Breast epithelium (tissue), 2 donors: ENCODE results near the gene TAS1R2.

DNA sequence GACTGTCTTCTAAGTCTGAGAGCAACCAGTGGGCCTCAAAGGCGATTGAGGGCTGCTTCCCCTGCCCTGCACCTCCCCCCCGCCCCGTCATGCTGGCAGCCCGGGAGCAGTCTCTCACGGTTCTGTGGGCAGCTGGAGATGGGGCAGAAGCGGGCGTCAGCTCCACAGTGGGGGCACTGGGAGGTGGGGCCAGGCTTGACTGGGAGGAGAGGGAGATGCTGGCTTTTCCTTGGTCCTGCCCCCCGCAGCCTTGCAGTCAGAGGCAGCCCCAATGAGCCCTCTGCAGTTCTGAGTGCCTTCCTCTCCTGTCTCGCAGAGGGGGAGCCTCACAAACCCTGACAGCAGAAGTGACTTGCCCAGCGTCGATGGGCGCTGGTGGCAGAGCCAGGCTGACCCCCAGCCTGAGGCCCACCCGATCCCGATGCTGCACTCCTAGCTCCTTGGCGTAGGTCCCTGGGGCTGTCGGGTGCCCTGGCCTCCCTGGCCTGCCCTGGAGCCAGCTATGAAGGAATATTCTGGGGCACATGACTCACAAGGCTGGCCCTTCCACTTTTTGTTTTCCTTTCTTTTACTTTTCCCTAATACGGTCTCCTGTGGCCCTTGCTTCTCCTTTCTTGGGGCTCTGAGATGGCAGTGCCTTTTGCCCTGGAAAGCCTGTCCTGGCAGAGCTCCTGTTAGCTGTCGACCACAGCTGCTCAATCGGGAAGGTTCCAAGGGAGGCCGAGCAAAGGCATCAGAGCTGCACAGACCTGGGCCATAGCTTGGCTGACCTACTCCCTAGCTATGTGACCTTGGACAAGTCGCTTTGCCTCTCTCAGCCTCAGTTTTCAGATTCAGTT is 21.9 kb downstream of the ARHGEF10L start:
- PRO-cap = no peak
- RAMPAGE, long total RNA, 2 experiments = no peak in any of the 2 experiments

DNA sequence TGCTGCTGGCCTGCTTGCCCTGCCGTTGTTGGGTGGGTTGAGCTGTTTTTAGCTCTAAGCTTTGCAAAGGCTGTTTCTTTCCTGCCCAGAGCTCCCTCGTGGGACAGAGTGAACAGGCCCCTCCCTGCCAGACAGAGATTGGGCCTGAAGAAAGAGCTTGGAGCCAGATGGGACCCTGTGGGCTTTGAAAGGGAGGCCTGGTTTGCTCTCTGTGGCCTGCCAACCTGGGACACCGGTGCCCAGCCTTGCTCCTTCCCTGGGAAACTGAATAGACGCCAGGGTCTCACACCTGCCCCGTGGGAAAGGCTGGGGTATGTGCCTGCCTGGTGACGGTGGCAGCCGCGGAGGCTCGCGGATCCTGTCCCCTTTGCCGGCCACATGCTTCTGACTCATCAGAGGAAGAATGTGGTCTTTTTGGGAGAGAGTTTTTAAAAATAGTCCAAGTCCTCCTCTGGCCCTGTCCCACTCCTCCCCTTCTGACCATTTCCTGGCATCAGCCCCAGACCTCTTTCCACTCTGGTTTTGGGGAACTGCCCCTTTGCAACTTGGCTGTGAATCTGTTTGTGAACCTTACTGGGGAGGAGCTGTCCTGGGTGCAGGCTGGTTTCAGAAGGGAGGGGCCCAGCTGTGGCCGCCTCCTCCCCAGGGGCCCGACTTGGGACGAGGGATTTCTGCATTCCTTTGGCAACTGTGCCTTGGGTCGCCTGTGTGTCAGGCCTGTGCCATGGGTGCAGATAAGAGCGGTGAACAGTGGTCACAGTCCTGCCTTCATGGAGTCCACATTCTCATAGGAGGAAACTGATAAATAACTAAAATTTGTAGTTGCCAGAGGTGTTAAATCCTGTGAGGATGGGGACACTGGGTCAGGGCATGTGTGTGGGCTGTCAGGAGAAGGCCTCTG is 30.2 kb downstream of the ARHGEF10L start:
- PRO-cap = unidirectional peak, minus-strand start at position 386 of the sequence
- RAMPAGE, long total RNA, 2 experiments = no peak in any of the 2 experiments

- PRO-cap = no peak
- RAMPAGE, long total RNA, 2 experiments = no peak in any of the 2 experiments
Measured at GRCh38 chr1:17583441-17584006, 44.0 kb downstream of the ARHGEF10L start.

GRCh38 chr1:17584082-17584839 is 44.8 kb downstream of the ARHGEF10L start:
- PRO-cap = no peak
- RAMPAGE, long total RNA, 2 experiments = no peak in any of the 2 experiments

DNA sequence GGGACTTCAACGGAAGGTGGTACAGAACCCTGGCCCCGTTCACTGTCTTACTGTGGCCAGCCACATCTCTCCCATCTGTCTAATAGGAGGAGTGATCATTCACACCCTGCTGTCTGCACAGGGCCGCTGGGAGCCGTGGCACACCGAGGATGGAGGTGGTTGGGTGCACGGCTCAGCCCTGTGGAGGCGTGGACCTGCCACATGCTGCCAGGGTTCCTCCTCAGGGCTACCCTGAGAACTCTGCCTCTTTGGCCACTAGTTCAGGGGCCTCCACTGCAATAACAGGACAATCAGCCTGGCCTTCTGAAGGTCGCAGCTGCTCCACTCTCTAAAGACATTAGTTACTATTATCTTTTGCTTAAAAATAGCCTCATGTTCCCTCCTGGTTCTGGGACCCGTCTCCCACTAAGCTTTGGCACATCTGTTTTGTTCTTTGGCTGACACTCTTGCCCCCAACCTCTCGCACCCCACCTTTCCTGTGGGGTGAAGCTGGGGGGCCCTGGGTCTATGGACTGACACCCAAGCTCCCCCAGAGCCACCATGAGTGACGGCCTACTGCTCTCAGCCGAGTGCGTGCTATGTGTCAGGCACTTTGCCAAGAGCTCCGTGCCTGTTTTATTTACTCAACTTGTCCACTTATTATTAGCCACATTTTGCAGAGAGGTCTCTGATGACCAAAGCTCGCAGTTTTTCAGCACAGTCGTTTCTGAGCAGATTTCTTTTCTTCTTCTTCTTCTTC is 66.2 kb downstream of the ARHGEF10L start:
- PRO-cap = no peak
- RAMPAGE, long total RNA, 2 experiments = no peak in any of the 2 experiments

- PRO-cap = no peak
- RAMPAGE, long total RNA, 2 experiments = no peak in any of the 2 experiments
Measured at GRCh38 chr1:17613830-17614653, 74.5 kb downstream of the ARHGEF10L start.

GRCh38 chr1:17624715-17625546 is 85.4 kb downstream of the ARHGEF10L start:
- PRO-cap = no peak
- RAMPAGE, long total RNA, 2 experiments = no peak in any of the 2 experiments

- PRO-cap = no peak
- RAMPAGE, long total RNA, 2 experiments = no peak in any of the 2 experiments
Measured at GRCh38 chr1:17632196-17633079, 92.9 kb downstream of the ARHGEF10L start.

DNA sequence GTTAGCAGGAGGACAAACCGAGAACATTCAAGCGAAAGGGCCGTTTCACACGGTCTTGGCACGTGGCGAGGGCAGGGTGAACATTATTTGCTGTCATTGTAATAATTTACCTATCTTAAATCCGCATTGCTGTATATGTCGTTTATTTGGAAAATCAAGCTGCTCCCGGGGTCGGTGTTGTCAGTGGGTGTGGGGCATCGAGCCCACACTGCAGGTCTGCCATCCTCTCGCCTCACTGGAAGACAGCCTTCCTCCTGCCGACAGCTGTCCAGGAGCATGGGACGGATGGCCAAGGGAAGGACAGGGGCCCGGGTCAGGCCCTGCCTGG is 87.1 kb upstream of the ACTL8 start:
- PRO-cap = no peak
- RAMPAGE, long total RNA, 2 experiments = no peak in any of the 2 experiments

- PRO-cap = no peak
- RAMPAGE, long total RNA, 2 experiments = no peak in any of the 2 experiments
Measured at GRCh38 chr1:17669475-17670205, 85.5 kb upstream of the ACTL8 start.

GRCh38 chr1:18385127-18385887 is 95.4 kb upstream of the KLHDC7A start:
- PRO-cap = no peak
- RAMPAGE, long total RNA, 2 experiments = no peak in any of the 2 experiments

GRCh38 chr1:18481240-18481417 is 399 bp downstream of the KLHDC7A start:
- PRO-cap = no peak
- RAMPAGE, long total RNA, 2 experiments = no peak in any of the 2 experiments

DNA sequence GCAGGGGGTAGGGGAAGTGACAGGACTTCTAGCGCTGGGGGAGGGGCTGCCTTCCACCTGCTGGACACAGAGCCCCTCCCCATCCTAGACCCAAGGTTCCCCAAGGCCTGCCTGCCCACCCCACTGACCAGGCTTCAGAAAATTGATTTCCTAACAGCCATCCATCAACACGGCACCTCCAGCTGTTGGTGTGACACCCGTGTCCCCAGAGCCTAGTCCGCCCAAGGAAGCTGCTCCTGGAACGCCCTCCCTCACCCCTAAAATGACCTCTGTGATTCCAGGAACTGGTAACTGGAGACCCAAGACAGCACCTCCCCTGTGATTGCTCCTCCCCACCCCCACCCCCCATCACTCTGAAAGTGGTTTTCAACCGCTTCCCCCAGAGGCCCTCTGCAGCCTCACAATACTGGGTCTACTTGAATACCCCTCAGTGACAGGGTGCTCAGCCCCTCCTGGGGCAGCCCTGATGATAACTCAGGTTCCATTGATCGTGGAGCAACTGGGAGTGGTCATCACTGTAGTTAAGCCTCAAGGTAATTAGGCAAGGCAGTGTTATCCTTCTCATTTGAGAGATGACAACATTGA is 52.1 kb downstream of the TAS1R2 start:
- PRO-cap = no peak
- RAMPAGE, long total RNA, 2 experiments = no peak in any of the 2 experiments

GRCh38 chr1:18859491-18859905 is at the start of gene TAS1R2:
Gene TAS1R2, minus strand, starts transcription at chr1:18859660.
- PRO-cap = no peak
- RAMPAGE, long total RNA, 2 experiments = no peak in any of the 2 experiments

DNA sequence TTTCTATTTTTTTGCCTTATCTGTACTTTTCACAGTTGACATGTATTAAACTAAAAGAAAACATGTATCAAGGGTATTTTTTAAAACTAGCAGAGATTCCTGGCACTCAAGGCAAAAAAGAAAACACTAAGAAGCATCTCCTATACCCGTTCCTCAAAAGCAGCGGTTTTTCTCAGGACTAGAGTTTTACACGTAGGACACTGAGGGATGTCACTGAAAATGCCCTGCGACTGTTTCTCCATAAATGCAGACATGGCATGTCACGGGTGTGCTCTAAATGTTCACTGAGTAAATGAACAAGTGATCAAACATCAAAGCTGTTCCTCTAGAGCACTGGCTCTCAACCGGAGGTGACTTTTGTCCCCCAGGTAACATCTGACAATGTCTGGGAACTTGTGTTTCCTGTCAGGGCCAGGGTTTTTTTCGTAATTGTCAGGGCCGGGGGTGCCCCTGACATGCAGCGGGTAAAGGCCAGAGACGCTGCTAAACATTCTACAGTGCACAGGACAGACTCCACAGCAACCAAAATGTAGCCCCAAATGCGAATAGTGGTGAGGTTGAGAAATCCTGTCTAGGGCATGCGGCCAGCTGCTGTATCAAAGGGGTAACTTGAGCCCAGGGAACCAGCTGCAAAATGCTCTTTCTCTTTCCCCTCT is 2.1 kb downstream of the ALDH4A1 start:
- PRO-cap = no peak
- RAMPAGE, long total RNA, 2 experiments = no peak in any of the 2 experiments

GRCh38 chr1:18905600-18906424 is 3.5 kb upstream of the ALDH4A1 start:
- PRO-cap = no peak
- RAMPAGE, long total RNA, 2 experiments = no peak in any of the 2 experiments

DNA sequence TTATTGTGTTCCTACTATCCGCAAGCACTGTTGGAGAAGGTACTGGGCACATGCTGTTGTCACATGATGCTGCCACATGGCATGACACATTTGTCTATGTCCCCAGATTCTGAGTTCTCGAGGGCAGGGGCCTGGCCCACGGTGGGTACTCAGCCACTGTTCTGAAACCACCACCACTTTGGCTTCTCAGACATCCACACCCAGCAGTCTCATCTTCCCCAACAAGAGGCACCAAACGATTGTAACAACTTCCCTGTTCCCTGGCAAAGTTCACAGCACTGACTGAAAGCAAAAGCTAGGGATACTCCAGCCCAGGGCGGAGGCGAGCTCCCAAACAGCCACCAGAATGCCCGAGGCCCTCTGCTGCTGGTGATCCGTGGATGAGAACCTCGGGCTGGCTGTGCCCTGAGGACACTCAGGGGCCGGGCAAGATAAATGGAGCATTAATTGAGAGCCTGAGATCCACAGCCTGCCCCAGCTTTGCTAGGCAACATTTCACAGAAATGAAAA is 9.5 kb downstream of the IFFO2 start:
- PRO-cap = no peak
- RAMPAGE, long total RNA, 2 experiments = no peak in any of the 2 experiments

DNA sequence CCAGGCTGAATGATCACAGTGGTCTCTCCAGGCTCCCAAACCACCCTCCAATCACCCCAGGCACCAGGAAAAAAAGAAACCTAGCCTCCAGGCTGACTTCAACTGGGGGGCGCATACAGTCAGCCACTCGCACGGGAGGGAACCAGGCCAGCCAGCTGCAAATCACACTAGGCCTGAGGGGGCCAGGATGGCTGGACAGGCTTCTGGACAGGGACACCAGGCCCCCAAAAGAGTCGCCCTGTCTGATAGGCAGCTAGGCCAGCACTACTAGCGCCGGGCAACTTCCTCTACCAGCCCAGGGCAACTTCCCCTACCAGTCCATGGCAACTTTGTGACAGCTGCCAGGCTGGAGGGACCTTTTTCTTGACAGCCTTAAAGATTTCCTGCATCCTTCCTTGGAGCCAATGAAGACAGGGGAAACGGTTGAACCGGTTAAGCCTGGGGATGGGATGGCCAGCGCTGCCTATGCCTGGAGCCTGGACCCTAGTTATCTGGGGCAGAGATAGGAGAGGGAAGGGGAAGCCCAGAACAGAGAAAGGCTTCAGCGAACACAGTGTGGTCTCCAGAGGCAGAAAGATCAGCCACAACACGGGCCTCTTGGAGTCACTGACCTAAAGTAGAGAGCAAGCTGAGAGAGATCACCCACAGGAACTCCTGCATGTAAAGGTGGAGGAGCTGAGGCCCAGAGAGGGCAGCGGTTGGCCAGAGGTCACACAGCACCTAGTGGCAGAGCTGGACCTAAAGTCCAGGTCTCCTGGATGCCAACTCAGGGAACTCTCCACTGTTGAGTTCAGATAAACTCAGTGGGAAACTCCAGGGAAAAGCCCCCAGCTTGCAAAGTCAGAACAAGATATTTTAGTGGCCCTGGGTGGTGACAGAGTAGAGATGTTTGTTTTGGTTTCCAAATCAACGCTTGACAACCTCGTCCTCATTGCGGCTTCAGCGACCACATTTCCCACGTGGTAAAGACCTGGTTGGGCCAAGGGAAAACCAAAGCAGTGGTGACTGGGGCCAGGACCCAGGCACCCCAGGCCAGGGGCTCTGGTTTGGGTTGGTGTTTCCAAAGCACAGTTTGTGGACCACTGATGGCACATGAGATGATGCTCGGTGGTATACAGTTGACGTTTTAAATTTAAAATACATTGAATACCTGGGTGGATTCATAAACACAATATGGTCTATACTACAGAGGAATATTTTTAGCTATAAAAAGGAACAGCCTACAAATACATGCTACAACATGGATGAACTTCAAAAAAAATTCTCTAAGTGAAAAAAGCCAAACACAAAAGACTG is 4.7 kb downstream of the IFFO2 start:
- PRO-cap = no peak
- RAMPAGE, long total RNA, 2 experiments = no peak in any of the 2 experiments

GRCh38 chr1:19073220-19073696 is 116.8 kb upstream of the IFFO2 start:
- PRO-cap = bidirectional peak, plus-strand start at chr1:19073553, minus-strand start at chr1:19073362
- RAMPAGE, long total RNA, 2 experiments = no peak in any of the 2 experiments

- PRO-cap = unidirectional peak, plus-strand start at chr1:19075729
- RAMPAGE, long total RNA, 2 experiments = start-site peak on the plus strand in 1 of 2 experiments, at chr1:19075632-19075654 at its widest, 5 reads per replicate
Measured at GRCh38 chr1:19074845-19075968, 118.7 kb upstream of the IFFO2 start.